Heart (tissue), 3 donors: ENCODE measurements around a stretch of chrX.

GRCh38 chrX:153705110-153706102 is 17.7 kb downstream of the SLC6A8 start:
- RAMPAGE, long total RNA, 2 experiments, result start-site peak on the plus strand in 1 of 2 experiments, at chrX:153705529-153705567 at its widest, 36 to 46 reads per replicate; start-site peak on the minus strand in 1 of 2 experiments, at chrX:153705394-153705430 at its widest, 55 reads per replicate

DNA sequence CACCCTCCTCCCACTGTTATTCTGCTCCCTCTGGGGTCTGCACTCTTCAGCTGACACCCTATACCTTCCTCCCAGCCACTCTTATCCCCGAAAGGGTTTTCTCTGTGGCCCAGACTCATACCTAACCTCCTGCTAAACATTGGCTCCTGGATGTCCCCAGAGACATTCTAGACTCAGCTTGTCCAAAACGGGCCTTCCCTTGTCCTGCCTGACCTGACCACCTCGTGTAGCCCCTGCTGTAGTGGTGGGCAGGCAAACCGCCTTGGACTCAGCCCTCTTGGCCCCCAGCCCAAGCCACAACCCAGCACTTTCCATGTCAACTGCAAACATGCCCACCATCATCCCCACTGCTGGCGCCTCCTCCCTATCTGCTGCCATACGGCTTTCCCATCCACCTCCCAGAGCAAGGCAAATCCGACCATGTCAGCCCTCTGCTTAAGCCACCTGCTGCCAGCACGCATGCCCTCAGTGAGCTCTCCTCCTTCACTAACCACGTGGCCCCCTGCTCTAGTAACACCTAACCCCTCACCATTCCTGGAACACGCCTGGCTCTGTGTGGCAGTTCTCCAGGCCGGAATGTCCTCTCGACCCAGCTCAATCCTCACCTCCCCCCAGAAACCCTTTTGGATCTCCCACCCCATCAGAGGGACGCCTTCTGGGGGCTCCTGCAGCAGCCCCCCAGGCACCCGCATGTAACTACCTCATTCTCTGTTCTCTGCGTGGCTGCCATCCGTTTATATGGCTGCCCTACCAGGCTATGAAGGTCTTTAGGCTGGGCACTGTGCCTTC is 17.5 kb downstream of the BCAP31 start:
- RAMPAGE, long total RNA, 2 experiments, result start-site peak on the minus strand in 1 of 2 experiments, centred at positions 217 to 463 of the sequence, 44 to 54 reads per replicate

- RAMPAGE, long total RNA, 2 experiments, result no peak in any of the 2 experiments
Observed at GRCh38 chrX:153715330-153715895, 8.8 kb downstream of the BCAP31 start.

- RAMPAGE, long total RNA, 2 experiments, result no peak in any of the 2 experiments
Observed at GRCh38 chrX:153740535-153740974, 15.9 kb downstream of the ABCD1 start.

GRCh38 chrX:153744119-153744831 is 19.6 kb downstream of the ABCD1 start:
- RAMPAGE, long total RNA, 2 experiments, result no peak in any of the 2 experiments

DNA sequence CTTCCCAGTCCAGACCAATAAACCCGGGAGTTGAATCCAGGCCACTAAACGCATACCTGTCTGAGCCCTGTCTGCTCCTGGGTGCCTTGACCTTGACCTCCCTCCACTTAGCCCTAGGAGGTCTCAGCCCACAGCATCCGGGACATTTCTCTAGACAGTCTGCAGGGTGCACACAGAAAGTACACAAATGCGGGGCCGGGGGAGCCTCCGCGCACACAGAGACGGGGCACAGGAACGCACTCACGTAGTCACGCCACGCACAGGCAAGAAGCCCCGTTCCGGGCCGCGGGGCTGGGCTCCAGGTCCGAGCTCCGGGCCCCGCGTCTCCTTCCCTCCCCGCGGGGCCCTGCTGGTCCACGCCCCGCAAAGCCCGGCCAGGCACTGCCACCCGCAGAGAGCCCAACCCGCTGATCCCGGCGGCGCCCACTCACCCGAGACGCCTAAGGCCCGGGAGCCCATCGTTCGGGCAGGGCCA is 1.0 kb downstream of the PDZD4 start:
- RAMPAGE, long total RNA, 2 experiments, result no peak in any of the 2 experiments

- RAMPAGE, long total RNA, 2 experiments, result no peak in any of the 2 experiments
Observed at GRCh38 chrX:153908972-153909512, 4.6 kb downstream of the AVPR2 start.

GRCh38 chrX:153973978-153974718 is 1.6 kb downstream of the TMEM187 start:
- RAMPAGE, long total RNA, 2 experiments, result no peak in any of the 2 experiments

GRCh38 chrX:154084378-154085146 is 13.0 kb downstream of the MECP2 start:
- RAMPAGE, long total RNA, 2 experiments, result no peak in any of the 2 experiments

DNA sequence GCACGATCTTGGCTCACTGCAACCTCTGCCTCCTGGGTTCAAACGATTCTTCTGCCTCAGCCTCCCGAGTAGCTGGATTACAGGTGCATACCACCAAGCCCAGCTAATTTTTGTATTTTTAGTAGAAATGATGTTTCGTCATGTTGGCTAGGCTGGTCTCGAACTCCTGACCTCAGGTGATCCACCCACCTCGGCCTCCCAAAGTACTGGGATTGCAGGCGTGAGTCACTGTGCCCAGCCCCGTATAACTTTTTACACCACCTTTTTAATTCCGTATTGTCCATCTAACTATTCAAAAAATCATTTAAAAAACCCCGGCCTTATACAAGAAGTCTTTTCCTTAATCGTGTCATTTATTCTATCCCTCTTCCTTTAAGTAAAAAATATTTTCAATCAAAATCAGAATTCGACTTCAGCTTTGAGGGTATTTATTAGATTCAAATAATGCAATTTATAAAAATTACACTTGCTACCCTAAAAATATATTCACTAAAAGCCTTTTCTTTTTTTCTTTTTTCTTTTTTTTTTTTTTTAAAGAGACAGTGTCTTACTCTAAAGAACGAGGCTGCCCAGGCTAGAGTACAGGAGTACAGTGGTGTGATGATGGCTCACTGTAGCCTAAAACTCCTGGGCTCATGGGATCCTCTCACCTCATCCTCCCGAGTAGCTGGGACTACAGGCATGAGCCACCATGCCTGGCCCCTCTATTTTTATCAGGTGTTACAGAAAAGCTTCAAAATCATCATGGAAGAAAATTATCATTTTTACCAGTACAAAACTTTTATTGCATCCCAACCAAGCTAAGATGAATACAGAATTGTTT is 10.3 kb downstream of the MECP2 start:
- RAMPAGE, long total RNA, 2 experiments, result no peak in any of the 2 experiments

- RAMPAGE, long total RNA, 2 experiments, result no peak in any of the 2 experiments
Observed at GRCh38 chrX:154358050-154358825, 16.2 kb downstream of the FLNA start.

- RAMPAGE, long total RNA, 2 experiments, result no peak in any of the 2 experiments
Observed at GRCh38 chrX:154371407-154372004, 2.9 kb downstream of the FLNA start.

- RAMPAGE, long total RNA, 2 experiments, result no peak in any of the 2 experiments
Observed at GRCh38 chrX:154401763-154402767, 3.9 kb downstream of the RPL10 start.

DNA sequence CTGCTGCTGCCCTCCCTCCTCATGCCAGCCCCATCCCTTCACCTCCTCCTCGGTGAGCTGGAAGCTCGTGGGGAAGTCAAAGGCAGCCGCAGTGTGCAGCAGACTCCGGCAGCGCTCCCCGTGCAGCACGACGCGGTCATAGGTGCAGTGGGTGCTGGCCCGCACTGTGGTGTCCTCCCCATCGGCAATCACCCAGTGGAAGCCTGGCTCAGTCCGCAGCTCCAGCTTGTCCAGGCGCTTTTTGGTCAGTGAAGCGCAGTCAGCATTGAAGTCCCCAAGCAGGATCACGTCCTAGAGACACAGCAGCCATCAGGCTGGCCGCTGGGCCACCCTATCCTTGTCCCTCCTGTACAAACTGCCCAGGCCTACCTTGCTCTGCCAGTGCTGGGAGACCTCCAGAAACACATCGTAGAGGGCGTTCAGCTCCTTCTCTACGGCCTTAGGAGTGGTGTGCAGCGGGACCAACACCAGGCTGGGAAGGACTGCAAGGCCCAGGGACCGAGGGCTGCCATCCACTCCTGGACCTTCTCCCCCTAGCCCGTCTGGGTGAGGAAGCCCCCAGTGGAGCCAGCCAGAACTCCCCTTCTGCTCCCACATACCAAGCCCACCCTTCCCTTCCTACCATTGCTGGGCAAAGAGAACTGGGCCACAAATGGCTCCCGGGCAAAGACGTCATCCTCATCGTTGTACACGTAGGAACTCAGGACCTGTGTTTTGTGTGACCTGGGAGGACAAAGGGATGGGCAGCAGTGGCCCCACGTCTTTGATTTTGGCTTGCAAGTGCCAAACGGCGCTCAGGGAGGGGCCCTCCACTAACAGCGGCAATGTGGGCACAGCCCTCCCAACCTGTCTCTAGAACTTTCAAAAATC is 5.0 kb downstream of the RPL10 start:
- RAMPAGE, long total RNA, 2 experiments, result no peak in any of the 2 experiments

DNA sequence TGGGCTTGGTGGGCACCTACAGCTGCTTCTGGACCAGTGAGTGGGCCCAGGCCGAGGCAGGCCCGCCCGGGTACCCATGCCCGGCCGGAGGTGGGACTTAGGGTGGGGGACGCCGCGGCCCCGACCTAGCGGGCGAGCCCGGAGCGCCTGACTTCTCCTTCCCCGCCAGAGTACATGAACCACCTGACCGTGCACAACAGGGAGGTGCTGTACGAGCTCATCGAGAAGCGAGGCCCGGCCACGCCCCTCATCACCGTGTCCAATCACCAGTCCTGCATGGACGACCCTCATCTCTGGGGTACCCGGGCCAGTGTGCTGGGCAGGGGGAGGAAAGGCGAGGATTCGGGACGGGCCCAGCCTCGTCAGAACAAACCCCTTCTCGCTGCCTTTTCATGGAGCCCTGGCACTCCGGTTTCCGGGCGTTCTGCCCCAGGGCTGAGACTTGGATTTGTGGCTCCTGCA is 609 bp downstream of the TAFAZZIN start:
- RAMPAGE, long total RNA, 2 experiments, result start-site peak on the minus strand in 1 of 2 experiments, centred at position 144 of the sequence, 75 reads per replicate

DNA sequence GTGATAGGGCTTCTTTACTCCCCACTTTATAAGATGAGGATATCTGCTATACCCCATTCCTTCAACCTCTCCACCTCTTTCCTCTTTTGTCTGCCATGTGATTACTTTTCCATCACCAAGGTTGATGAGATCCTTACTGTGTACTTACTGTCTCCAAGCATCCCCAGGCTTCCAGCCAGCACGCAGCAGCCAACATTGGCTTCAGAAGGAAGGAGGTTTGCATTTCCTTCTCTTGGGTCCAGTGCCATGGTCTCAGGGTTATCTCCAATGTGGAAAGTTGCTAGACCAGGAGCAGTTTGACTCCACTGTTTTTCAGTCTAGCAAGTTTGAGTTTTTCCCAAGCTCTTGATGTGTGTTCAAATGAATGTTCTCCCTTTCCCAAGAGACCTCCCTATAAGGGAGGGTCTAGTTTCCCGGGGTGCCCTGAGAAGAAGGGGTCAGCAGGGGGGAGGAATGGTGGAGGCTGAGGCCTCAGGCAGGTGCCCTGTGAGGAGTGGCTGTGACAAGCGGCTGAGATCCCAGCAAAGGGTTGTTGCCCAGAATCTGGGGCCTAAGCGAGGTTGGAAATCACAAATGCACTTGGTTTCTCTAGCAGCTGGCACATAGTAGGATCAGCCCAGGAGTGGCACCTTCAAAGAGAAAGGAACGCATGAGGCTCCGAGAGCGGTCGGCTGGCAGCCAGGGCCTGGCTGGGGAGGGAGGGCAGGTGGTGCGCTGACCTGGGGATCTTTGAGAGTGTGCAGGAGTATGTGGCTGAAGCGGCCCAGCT is 7.2 kb downstream of the TAFAZZIN start:
- RAMPAGE, long total RNA, 2 experiments, result no peak in any of the 2 experiments

DNA sequence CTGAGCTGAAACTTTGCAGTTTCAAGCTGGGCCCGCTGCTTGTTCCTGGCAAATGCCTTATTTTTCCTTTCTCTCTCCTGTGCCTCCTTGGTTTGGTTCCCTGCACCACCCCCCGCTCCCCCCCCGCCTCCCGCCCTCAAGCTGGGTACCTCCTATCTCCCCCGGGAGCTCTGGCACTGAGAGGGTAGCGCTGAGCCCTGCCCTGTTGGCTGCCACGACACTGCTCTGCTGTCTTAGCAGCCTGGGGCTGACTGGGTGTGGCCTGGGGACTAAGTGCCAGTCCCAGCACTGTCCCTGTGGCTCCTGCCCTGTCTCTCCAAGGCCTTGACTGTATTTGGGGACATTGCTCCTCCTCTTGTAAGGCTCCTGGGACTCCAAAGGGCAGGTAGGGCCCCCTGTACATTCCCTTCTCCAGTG is 977 bp downstream of the PLXNA3 start:
- RAMPAGE, long total RNA, 2 experiments, result no peak in any of the 2 experiments

GRCh38 chrX:154470844-154471494 is 8.1 kb downstream of the LAGE3 start:
- RAMPAGE, long total RNA, 2 experiments, result no peak in any of the 2 experiments

DNA sequence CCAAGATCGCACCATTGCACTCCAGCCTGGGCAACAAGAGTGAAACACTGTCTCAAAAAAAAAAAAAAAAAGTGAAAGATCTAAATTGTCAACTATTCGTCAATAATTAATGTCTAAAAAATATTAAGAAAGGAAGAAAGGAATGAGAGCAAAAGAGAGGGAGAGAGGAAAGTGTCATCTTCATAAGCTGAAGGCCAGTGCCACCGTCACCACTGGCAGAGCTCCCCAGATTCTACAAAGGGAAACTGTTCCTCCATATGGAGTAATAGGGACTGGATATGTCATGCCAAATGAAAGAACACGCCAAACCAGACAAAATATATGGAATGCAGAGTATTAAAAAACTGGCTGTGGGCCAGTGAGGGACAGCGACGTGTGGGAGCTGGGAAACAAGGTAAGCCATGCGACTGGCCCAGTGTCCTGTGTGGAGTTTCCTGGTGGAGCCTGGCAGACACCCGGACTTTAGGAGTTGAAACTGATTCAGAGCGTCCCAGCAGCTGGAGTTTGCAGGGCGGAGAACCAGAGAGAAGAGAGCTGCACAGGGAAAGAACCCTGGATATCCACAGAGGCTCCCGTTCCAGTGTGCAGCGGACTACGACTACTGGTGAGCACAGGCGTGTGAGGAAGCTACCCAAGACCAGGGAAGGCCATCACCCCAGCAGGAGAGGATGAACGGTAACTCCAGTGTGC is 2.5 kb downstream of the LAGE3 start:
- RAMPAGE, long total RNA, 2 experiments, result no peak in any of the 2 experiments

DNA sequence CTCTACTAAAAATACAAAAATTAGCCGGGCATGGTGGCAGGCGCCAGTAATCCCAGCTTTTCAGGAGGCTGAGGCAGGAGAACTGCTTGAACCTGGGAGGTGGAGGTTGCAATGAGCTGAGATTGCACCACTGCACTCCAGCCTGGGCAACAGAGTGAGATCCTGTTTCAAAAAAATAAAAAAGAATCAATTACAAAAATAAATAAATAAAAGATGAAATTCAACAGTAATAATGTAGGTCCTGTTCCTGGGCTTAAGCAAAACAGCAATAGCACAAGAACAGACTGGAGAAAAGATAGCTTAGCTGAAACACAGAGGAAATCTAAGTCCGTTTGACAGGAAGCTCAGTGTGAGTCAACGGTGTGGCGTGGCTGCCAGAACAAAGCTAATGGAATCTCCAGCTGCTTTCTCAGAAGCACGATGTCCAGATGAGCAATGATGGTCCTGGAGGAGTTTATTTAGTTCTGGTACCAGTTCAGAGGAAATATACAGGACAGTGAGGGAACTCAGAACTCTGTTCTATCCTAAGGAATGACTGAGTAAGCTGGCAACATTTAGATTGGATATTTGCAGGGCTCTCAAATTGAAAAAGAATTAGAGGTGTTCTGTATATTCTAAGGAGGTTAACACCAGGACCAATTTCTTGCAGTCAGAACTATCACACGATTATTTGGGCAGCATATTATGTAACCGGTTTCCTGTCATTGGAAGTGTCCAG is 12.9 kb downstream of the GAB3 start:
- RAMPAGE, long total RNA, 2 experiments, result no peak in any of the 2 experiments